H7 (cell line): ENCODE results near the genes POTEB3, POTEB, TUBGCP5, GABRA5 and GOLGA8F.

DNA sequence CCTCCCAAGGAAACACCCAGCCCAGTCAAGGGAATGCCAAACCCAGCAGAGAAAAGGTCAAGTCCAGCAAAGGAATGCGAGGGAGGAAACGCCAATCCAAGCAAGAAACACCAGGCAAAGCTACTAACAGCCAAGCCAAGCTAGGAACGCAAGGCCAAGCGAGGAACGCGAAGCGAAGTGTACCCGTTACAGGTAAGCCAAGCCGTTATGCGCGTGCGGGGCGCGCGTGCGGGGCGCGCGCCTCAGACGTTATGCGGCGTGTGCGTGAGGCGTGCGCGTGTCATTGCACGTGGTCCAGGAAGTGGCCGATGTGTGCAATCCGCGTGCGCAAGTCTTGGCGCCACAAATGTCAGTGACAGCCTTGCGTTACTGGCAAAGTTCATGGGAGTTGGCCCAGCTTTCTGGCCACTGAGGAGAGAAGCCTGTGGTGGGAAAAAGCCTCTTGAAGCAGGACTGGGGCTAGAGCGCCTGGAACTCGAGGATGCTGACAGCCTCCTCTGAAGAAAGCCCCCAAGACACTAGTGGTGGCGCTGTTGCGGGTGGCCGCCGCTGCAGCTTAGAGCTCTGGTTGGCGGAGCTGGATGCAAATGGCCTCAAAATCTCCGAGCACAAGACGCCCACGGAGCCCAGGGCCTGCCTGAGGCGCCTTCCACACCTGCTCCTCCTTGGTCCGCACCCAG, at the start of gene POTEB3:
Gene POTEB3, minus strand, starts transcription at position 242 of the 680 bp plus-strand sequence.
- RAMPAGE, long total RNA = no peak

GRCh38 chr15:21877493-21878100, at the start of gene POTEB:
POTEB (minus strand) TSS chr15:21877735.
- RAMPAGE, long total RNA = no peak

DNA sequence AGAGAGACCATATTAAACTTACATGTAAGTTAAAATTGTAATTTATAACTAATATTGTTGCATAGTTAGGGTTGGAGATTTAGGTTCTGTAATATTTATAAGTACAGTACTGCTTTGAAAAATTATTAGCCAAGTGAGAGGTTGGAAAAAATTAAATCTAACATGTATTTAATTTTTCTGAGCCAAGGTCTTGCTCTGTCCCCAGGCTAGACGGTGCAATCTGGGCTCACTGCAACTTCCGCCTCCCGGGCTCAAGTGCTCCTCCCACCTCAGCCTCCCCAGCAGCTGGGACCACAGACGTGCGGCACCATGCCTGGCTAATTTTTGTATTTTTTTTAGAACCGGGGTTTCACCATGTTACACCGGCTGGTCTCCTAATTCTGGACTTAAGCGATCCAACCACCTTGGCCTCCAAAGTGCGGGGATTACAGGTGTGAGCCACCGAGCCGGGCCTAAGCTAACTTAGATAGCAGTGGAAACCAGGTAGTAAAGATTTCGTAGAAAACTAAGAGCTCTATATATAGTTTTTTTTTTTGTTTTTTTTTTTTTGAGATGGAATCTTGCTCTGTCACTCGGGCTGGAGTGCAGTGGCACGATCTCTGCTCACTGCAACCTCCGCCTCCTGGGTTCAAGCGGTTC, 1.4 kb downstream of the NIPA2 start:
- RAMPAGE, long total RNA = no peak

DNA sequence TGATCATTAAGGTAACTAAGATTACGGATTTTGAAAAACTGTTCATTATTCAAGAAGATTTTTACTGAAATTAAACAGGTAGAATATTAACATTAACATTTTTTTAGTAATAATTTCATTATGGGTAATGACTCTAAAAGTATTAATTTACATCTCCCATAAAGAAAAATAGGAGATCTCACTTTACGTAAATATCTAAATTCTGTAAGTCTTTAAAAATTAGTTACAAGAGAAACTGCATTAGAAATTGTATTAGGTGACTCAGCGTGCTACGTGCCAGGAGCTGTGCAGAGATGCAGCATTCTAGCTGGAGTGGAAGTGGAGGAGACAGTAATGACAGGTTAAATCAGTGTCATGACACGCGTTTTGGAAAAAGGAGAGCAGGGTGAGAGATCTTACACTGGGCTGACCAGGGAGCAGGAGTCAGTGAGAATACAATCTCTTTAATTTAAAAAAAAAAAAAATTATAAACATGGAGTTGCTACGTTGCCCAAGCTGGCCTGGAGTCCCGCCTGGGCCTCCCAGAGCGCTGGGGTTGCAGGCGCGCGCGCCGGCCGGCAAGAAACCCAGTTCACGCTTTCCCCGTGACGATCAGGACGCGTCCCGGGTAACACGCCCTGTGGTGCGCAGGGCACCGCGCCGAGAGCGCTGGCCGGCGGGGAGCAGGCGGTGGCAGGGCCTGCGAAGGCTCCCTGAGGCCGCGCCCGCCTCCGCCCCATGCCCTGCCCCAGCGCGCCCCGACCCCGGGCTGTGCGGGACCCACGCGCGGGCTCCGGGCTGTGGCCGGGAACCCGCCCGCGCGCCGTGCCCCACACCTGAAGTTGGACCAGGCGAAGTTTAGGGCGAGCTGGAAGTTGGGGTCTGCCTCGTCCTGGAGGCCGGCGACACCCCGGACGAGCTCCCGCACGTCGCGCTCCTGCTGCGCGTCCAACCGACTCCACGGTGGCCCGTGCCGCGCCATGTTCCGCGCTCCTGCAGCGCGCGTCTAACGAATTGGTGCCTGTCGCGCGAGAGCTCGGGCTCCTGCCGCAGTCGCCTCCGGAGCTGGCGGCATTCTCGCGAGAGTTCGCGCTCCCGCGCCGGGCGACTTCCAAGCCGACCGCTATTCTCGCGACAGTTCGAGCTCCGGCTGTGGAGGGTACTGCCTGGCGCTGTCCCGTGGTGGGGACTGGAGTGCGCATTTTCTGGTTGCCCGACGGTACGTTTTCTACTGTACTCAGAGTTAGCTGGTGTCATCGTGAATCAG, at the start of gene TUBGCP5:
Gene TUBGCP5, minus strand, starts transcription at position 987 of the 1,246 bp plus-strand sequence.
- RAMPAGE, long total RNA = start-site peak on the minus strand centred at position 978 of the sequence, 25 bp wide, 87 reads

GRCh38 chr15:23564828-23565248, 636 bp upstream of the MKRN3 start:
- RAMPAGE, long total RNA = no peak

DNA sequence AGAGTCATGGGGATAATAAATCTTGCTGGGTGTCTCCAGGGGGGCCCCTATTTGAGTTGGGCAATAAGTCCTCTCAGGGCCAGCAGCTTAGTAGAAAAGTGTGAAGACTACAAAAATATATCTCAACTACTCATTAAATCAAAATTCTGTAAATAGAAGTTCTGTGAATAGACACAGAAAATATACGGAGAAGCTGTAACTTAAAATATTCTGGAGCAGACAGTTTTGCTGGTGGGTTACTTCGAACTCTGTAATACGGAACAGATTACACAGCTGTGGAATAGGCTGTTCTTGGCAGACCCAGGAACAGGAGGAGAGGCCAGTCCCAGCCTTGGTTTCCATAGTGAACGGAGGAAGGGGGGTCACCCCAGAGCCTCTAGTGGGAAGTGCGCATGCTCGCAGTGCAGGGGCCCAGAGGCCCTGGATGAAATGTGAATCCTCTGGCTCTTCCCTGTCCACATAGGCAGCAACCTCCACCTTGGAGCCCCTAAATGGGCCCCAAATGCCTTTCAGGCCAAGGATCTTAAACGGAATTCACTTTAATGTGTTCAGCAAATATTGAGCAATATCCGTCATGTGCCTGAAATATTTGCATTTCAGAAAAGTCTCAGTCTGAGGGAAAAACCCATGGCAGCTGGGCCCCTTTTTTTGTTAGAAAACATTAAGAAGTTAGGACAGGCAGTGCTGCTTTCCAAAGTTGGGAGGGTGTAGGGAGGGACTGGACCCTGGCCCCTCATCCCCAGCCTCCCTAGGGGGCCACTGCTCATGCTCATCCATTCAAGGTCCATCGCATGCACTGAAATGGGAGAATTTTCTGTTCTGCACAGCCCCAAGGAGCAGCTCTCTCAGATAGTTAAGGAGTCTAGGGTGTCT, 3.3 kb upstream of the NDN start:
- RAMPAGE, long total RNA = no peak

- RAMPAGE, long total RNA = no peak
Measured at GRCh38 chr15:23708039-23708381, 20.9 kb upstream of the NDN start.

DNA sequence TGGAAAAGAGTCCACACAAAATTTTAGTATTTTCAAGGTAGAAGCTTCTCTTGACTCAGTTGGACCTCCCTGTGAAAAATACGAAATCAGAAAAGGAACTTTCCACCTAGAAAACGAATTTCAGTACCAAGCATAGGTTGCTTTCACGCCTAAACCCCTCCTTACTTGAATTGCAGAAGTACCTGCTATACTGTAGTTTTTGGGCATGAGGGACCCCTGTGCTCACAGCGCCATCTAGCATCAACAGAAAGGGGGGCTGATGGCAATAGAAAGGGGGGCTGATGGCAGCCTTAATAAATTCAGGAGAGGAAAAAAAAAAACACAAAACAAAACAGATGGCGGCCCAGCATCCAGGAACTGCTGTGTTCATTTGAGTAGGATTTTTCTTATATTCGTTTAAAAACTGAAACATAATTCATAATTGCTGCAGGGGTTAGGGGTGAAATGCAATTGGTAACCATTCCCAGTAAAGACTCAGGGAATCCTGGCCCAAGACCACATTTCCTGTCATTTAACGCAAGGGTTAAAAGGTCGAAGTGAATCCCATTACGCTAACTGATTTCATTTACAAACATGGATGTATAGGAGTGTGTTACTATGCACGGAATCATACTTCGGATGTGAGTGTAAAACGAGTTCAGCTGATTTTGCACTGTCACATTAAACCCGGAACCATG, 96.8 kb downstream of the NPAP1 start:
- RAMPAGE, long total RNA = no peak

- RAMPAGE, long total RNA = no peak
Measured at GRCh38 chr15:24981929-24982128, 27.0 kb downstream of the SNRPN start.

DNA sequence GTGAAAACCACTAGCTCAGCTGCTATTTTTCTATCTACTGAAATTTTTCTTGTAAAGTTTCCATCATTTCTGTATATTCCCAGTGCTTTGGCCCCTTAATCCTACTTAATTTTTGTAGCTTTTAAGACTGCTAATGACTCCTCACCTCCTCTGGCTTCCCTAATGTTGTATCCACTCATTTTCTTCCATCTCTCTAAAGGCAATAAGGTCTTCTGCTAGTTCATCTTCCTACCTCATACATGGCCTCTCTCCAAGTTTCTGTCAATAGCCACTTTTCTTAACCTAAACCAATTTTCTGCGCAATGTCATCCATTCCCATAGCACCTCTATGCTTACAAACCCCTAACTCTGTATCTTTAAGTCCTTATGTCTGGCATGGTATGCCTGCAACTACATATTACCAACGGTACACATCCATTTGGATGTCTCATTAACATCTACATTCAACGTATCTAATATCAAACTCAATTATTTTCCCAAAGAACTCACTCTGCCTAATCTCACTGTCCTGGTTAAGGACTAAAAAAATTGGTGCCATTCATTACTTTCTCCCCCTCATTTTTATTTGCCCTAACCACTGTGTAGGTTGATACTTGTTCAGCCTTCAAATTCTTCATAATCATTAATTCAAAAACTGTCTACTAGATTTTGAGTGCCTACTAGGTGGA, 25.0 kb downstream of the UBE3A start:
- RAMPAGE, long total RNA = no peak

DNA sequence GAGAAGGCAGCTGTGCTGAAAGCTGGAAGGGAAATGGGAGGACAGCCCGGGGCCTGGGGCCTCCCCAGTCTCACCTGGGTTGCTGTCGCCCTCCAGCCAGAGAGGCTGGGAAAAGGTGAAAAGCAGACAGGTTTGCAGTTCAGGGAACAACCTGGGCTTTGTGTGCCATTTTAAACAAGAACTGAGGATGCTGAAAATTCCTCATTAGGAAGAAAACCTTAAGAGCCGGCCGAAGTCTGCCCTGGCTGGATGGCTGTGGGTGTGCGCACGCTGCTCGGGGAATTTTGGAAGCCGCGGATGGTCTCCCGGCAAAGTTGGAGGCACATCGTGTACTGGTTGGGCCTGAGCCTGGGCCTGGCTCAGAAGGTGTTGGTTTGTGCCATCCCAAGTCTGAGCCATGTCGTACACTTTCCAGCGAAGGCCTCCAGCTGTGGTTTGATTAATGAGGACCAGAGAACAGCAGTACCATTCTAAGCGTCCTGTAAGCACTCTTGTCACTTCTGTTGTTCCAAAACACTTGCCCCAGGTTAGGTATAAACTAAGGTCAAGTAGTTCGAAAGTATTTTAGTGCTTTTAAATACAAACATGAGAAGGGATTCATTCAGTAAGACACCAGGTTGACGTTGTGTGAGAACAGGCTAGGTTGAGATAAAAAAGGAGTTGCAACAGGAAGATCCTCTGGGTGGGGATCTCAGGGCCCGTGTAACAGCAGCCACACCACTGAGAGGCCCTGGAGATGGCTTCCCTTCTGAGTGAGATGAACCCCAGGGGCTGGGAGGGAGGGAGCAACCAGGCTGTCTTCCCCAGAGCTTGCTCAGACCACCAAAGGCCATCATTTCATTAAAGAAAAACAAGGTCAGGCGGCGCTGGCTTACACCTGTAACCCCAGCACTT, 188.1 kb downstream of the ATP10A start:
- RAMPAGE, long total RNA = no peak

DNA sequence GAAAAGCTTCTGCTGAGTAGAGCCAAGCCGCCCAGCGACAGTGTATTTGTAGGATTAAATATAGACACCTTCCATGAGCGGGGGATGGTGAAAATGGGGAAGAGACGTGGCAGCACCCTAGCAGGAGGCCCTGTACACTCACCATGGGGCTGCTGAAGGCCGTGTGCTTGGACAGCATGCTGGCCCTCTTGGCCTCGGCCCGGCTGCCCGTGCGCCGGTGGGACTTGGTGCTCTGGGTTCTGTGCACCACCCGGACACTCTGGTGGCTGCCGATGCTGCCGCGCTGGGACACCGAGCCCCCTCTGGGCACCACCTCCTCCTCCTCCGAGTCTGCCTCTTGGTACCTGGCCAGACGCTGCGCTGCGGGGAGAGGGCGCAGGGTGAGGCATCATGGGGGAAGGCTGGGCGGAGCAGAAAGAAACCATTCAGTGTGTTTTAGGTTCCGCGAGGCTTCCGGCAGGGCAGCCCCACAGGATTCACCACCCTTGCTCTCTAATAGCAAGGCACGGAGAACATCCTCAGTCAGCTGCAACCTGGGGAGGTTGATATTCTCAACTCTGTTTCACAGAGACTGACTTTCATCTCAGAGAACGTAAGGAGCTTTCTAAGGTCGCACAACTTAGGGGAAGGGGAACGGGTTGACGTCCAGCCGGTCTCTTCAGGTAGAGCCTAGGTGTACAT, 144.9 kb downstream of the ATP10A start:
- RAMPAGE, long total RNA = no peak

GRCh38 chr15:25811827-25812799, 51.0 kb downstream of the ATP10A start:
- RAMPAGE, long total RNA = no peak

- RAMPAGE, long total RNA = no peak
Measured at GRCh38 chr15:25853106-25853536, 10.0 kb downstream of the ATP10A start.

- RAMPAGE, long total RNA = no peak
Measured at GRCh38 chr15:25933599-25934161, 70.6 kb upstream of the ATP10A start.

DNA sequence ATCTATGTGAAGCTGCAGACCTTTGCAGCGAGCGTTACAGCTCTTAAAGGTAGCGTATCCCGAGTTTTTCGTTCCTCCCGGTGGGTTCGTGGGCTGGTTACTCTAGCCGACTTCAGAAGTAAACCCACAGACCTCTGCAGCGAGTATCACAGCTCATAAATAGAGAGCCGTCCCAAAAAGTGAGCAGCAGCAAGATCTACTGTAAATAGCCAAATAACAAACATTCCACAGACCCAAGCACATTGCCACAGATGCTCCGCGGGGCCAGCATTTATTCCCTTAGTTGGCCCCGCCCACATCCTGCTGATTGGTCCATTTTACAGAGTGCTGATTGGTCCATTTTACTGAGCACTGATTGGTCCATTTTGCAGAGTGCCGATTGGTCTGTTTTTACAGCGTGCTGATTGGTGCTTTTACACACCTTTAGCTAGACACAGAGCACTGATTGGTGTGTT, 17.2 kb upstream of the GABRB3 start:
- RAMPAGE, long total RNA = no peak

- RAMPAGE, long total RNA = start-site peak on the plus strand at chr15:26867084-26867091, 14 reads
Measured at GRCh38 chr15:26866303-26867756, at the start of gene GABRA5. GABRA5 (plus strand) TSS chr15:26867062.

- RAMPAGE, long total RNA = no peak
Measured at GRCh38 chr15:28096891-28097368, 2.2 kb downstream of the OCA2 start.

DNA sequence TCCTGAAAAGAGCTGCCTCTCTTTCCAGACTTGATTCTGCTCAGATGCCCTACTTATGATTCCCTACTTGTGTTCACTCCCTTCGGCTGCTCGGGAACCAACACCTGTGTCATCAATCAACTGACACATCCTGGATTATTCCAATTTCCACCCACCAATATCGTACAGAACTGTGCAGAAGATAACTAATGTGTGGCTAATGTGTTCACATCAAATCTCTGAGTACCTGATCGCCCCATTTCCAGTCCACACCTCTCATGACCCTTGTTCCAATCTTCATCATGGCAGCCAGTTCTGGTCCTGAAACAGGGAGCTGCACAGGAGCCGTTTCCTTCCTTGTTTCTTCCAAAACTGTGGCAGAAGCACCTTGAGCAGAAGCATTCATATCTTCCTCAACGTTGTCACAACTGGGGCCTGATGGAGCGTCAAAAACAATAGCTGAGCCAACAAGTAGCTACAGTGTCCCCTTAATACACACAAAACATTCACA, 100.1 kb downstream of the HERC2 start:
- RAMPAGE, long total RNA = no peak

GRCh38 chr15:28378394-28378893, at the start of gene GOLGA8F:
GOLGA8F (plus strand) TSS chr15:28378664.
- RAMPAGE, long total RNA = no peak